Mammary microvascular endothelial cell (primary cell): ENCODE measurements around a stretch of chr13.

- RAMPAGE, long total RNA: no peak
Measured at GRCh38 chr13:99416820-99417725, 84.2 kb upstream of the TM9SF2 start.

- RAMPAGE, long total RNA: no peak
Measured at GRCh38 chr13:99525891-99526973, 25.0 kb downstream of the TM9SF2 start.

GRCh38 chr13:99605910-99606625 is 422 bp upstream of the CLYBL start:
- RAMPAGE, long total RNA: no peak

DNA sequence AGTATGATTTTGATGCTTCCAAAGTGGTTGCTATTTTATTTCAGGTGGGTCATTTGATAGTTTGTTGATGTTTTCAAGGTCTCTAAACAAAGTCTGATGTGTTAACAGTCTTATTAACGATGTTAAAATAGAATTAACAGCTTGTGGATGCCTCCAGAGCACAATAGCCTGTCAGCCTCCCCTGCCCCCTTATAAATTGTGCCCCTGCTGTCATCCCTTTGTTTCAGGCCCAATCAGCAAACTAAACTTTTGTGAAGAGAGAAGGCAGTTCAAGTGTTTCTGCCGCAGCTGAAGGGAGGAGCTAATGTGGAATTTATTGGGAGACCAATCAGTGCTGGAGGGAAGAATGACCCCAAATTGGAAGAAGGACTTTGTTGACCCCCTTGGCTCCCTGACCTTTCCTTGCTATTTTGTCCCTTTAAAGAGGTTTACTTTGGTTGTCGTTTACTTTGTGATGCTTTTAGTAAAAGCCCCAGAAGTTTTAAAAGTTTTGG is 55.3 kb downstream of the CLYBL start:
- RAMPAGE, long total RNA: no peak

DNA sequence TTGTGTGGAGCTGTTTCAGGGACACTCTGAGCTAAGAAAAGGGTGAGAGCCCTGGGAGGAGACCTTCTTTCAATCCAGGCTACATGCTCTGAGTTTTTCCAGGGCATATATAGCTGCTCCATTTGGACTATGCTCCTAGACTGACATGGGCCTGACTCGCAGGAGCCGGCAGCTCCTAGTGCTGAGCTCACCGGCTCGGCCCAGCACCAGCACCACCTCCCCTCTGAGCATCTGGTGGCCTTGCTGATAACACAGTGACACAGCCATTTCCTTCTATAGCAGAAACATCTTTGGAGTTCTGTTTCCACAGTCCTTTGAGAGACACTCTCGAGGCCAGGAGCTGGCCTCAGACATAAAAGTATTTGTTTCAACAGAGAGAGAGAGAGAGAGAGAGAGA is 79.6 kb downstream of the CLYBL start:
- RAMPAGE, long total RNA: no peak

GRCh38 chr13:99982732-99983080 is 1.1 kb downstream of the ZIC2 start:
- RAMPAGE, long total RNA: no peak

GRCh38 chr13:99991000-99991853 is 9.6 kb downstream of the ZIC2 start:
- RAMPAGE, long total RNA: no peak

DNA sequence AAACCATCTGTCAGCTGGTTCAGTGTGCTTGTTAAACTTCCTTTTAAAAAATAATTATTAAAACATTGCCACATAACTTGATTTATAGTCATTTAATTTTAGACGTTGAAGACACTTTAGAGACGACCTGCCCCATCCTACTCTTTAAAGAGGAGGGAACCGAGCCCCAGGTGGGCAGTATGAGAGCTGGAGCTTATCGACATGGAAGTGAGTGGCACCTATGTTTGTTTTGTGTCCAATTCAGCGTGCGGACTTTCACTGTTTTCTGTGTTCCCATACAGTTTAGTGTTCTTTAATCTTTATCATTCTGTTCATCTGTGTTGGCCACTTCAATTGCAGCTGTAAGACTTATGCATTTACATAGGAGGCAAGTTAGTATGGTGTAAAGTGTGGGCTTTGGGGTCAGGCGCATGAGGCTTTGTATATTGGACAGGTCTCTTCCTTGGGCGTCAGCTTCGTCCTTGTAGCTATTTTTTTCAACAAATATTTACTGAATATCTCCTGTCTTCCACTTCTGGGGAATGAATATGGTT is 1.2 kb downstream of the PCCA start:
- RAMPAGE, long total RNA: no peak

DNA sequence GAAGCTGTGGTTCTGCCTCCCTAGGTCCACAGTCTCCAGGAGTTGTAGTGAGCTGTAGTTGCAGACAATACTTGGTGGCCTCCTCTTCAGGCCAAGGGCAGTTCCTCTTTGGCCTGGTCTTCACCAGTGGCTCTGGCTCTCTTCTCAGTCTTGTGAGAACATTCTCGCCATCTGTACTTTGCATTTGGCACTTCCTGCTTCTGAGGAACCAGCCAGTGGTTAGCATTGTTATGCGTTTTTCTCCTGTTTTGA is 40.7 kb downstream of the PCCA start:
- RAMPAGE, long total RNA: no peak

GRCh38 chr13:100326469-100326764 is 237.5 kb downstream of the PCCA start:
- RAMPAGE, long total RNA: no peak

- RAMPAGE, long total RNA: no peak
Measured at GRCh38 chr13:100502389-100502718, 86.2 kb downstream of the GGACT start.

DNA sequence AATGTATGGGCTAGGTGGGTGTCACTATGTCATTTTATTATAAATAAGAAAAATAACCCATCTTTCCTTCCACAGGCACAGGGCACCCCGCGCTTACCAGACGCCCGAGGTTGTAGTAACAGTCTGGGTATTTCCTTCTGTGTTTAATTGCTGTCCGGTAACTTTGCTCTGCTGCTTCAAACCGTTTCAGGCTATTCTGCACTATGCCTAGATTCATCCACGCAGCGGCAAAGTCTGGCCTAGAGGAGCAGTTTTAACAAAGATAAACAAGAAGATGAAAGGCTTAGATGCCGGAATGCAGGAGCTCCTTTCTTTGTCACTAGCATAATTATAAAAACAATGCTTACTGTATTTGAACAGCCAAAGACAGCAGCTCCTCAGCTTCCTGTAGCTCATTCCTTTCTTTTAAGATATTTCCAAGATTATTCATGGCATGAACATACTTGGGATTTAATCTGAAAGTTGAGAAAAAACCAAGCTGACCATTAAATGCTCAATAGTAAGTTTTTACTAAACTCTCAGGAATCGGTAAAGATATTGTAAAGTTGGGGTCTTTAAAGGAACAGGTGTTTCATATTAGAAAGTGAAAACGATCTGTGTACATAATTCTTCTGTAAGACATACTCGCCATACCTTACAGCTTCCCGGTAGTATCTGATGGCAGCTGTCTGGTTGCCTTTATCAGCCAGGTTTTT is 37.0 kb upstream of the GGACT start:
- RAMPAGE, long total RNA: no peak

DNA sequence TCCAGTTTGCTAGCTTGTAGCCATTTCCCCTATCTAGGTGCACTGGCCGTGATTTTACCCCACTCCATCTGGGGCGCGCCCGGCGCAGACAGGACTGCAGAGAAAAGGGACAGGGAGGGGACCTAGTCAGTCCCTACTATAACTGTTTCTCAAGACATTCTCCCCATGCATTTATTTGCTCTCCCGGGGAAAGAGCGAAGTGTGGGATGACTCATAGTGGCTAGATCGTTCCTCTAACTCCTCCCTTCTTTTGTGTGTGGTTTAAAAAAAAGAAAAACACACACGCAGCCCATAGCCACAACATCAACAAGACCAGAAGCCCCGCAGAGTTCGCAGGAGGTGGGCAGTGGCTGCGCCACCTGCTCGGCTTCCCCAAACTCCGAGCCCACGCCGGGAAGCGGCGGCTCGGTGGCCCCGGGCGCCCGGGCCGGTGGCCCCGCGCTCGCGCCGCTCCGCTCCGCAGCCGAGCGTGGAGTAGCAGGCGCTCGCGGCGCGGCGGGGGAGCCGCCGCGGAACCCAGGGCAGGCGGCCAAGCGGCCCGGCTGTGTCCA is 766 bp downstream of the TMTC4 start:
- RAMPAGE, long total RNA: no peak

DNA sequence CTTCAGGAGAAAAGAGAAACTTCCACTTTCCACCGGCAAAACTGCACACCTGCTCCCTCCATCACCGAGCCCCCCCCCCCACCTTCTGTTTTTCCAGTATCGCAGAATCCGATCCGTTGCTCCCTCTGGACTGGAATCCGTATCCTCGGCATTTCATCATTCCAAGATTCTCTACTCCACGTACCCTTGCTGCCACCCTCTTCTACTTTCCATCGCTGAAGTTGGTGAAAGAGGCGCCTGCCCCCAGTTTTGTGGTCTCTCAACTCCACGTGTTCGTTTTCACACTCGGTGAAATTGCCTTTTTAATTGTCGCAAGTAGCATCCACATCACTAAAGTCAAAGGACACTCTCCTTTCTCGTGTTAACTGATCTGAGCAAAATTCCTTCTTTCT is 955 bp upstream of the TMTC4 start:
- RAMPAGE, long total RNA: no peak

GRCh38 chr13:101455882-101456380 is 3.5 kb downstream of the ITGBL1 start:
- RAMPAGE, long total RNA: no peak

- RAMPAGE, long total RNA: no peak
Measured at GRCh38 chr13:101740018-101740217, 176.8 kb downstream of the FGF14 start.

GRCh38 chr13:101915116-101915560 is 1.6 kb downstream of the FGF14 start:
- RAMPAGE, long total RNA: no peak

GRCh38 chr13:102291900-102292290 is 304.9 kb upstream of the TPP2 start:
- RAMPAGE, long total RNA: no peak

- RAMPAGE, long total RNA: no peak
Measured at GRCh38 chr13:102317513-102318244, 279.1 kb upstream of the TPP2 start.

GRCh38 chr13:102584330-102585049 is 12.3 kb upstream of the TPP2 start:
- RAMPAGE, long total RNA: no peak